Ureter (tissue), 1 donor: ENCODE results near the gene ANKRD26.

- PRO-cap = no peak
These were observed 40.2 kb downstream of the PDSS1 start for GRCh38 chr10:26737785-26738106.

- PRO-cap = no peak
These were observed 40.8 kb downstream of the PDSS1 start for GRCh38 chr10:26738187-26738769.

- PRO-cap = no peak
These were observed 36.5 kb downstream of the ANKRD26 start for GRCh38 chr10:27063513-27064430.

GRCh38 chr10:27099458-27100847 is at the start of gene ANKRD26:
Gene ANKRD26, minus strand, starts transcription at chr10:27100494.
- PRO-cap = unidirectional peak, plus-strand start at chr10:27100269; bidirectional peak, plus-strand start at chr10:27100587, minus-strand start at chr10:27100429

DNA sequence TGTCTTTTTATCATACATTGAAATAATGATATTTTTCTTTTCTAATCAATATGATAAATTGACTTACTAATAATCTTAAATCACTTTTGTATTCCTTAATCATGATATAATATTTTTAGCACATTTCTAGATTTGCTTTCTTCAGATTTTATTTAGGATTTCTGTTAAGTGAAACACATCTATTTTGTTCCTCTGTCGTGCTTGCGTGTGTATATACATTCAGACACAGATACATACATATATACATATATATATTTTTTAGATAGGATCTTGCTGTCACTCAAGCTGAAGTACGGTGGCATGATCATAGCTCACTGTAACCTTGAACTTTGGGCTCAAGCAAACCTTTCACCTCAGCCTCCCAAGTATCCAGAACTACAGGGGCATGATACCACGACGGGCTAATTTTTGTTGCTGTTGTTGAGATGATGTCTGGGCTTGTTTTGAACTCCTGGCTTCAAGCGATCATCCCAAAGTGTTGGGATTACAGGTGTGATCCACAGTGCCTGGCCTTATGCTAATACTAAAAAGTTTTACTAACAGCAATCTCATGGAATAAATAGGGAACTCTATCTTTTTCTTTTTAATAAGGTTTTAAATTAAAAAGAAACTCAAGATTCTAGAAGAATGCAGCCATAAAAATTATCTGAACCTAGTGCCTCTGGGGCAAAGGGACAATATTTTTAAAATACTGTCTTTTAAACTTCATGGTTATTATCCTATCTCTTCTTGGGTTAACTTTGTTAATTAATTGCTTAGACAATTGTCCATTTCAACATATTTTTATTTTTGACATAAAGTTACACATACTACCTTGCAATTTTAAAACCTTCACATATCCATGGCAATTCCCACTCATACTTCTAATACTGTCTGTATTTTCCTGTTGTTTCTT is 15.0 kb downstream of the YME1L1 start:
- PRO-cap = no peak

GRCh38 chr10:27241786-27242491 is 1.3 kb upstream of the ACBD5 start:
- PRO-cap = bidirectional peak, plus-strand start at chr10:27242221, minus-strand start at chr10:27242091

GRCh38 chr10:27242515-27243774 is 2.3 kb upstream of the ACBD5 start:
- PRO-cap = bidirectional peak, plus-strand start at chr10:27243084, minus-strand start at chr10:27243076

- PRO-cap = no peak
These were observed 20.7 kb downstream of the RAB18 start for GRCh38 chr10:27524712-27525289.

- PRO-cap = bidirectional peak, plus-strand start at chr10:27743281, minus-strand start at chr10:27743127
These were observed 2.6 kb downstream of the MKX start for GRCh38 chr10:27742716-27743762.

- PRO-cap = no peak
These were observed 906 bp downstream of the MPP7 start for GRCh38 chr10:28301928-28302388.

- PRO-cap = no peak
These were observed 100.0 kb upstream of the MPP7 start for GRCh38 chr10:28402877-28403237.

DNA sequence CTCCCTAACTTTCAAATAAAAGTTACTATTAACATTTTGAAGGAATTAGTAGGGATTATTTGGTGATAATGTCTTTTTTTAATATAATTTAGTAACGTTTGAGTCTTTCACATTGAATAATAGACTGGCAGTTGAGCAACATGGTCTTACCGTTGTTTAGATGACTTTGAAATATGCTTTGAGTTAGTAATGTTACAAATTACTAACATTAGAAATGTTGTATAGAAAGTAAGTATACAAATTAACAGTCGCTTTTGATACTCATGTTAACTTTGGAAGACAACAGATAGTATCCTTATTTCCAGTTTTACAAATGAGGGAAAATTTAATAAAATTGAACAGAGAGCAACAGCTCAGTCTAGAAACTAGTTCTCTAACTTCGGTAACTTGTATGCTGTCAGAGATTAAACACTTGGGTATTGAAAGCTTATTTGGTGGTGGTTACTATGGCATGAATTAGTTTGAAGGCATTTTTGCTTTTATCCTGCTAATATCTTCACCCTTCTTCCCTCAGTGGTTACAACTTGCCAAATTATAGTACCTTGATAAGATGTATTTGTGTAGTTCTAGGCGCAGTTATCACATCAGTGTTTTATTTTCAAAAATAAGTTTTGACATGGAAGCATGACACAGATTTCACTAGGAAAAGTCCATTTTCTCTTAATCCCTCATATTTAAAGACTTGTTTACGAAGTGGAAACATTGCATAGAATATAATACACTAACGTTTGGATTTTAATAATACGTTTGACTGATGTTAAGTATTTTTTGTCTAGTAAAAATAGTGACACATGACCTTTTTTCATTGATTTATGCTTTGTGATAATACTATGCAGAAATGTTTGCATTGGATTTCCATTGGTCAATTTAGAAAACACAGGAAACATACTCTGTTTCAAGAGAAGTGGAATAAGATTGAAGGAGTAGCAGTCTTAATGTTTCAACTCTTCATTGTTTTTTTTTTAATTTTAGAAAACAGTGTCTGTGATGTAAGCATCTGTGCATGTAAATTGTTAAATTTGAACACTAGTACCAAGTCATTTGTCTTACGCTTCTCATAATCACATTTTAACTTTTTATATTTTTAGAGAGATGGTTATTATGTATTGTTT is 7.4 kb downstream of the WAC start:
- PRO-cap = no peak

DNA sequence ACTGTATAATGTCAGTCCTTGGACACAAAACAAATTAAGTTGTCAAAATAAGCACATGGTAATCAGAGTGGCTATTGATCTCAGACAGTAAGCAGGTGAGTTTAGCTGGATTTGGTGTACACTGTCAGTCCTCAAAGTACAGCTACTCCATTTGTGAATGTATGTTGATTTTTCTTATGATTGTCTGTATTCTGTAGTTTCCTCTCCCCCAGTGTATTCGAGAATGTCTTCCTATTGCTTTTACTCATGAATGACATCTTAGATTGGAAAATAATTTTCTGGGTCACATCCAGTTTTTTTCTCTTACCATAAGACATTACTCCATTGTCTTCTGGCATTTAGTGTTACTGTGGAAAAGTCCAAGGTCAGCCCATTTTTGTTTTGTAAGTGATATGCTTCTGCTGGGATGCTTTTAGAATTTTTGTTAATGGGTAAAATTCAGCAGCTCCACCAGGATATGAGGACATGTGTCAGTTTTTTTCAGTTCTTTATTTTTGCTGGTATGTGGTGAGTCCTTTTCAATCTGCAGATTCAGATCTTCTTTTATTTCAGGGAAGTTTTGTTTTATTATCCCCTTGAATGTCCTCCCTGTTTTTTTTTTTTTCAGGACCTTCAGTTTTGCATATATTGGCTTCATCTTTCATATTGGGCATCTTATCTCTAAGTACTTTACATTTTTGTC is 33.6 kb downstream of the WAC start:
- PRO-cap = no peak

DNA sequence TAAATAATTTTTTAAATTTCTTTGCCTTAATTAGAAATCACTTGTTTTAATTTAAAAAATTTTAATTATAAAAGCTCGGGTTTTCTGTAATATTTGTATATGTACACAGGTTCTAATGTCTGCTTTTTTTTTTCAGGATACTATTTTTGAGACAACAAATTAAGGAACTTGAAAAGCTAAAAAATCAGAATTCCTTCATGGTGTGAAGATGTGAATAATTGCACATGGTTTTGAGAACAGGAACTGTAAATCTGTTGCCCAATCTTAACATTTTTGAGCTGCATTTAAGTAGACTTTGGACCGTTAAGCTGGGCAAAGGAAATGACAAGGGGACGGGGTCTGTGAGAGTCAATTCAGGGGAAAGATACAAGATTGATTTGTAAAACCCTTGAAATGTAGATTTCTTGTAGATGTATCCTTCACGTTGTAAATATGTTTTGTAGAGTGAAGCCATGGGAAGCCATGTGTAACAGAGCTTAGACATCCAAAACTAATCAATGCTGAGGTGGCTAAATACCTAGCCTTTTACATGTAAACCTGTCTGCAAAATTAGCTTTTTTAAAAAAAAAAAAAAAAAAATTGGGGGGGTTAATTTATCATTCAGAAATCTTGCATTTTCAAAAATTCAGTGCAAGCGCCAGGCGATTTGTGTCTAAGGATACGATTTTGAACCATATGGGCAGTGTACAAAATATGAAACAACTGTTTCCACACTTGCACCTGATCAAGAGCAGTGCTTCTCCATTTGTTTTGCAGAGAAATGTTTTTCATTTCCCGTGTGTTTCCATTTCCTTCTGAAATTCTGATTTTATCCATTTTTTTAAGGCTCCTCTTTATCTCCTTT is 57.7 kb upstream of the BAMBI start:
- PRO-cap = no peak

- PRO-cap = no peak
These were observed 2.7 kb downstream of the BAMBI start for GRCh38 chr10:28680054-28680377.

DNA sequence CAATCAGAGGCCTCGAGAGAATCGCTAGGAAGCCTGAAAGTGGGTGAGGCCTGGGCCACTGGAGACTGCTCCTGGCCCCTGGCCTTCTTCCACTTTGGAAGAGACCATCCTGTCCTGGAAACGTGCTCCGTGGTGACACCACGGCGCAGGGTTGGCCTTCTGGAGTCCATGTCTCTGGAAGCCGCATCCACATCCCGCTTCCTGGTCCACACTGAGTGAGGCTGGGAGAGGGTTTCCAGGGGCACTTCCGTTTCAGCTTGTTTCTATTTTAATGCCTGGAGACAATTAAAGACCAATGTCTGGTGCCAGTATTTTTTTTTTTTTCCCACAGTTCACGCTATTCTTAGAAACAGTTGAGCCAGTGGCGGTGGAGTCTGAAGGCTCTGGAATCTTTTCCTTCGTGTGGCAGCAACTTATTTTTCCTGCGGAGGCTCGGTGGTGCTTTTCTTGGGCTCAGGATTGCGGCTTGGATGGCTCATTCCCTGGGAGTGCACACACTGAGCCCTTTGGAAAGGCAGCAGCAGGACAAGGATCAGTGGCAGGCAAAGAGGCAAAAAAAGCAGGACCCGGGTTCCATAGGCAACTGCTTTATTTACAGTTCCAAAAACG is 202.6 kb downstream of the BAMBI start:
- PRO-cap = no peak

GRCh38 chr10:28939224-28939628 is 261.9 kb downstream of the BAMBI start:
- PRO-cap = no peak

GRCh38 chr10:29131987-29132302 is 156.9 kb upstream of the LYZL1 start:
- PRO-cap = no peak

DNA sequence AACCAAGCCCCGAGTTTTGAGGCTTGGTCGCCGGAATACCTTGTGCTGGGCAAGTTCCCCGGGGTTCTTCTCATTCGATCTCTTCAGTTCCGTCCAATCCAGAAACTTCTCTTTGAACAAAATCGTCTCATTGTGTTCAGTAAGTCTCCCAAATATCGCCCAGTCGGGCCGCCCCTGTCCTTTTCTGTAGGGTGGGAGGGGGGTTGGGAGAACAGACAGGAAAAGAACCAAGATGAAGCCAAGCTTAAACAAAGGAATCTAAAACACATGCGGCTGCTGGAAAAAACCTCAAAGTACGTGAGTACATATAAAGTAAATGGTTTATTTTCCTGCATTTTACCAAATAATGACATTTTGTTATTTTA is 153.2 kb downstream of the SVIL start:
- PRO-cap = no peak

GRCh38 chr10:29561494-29562454 is 73.0 kb downstream of the SVIL start:
- PRO-cap = no peak